Testis (tissue), 5 donors: Measurements from ENCODE around the genes HARS2, PCDHA13, PCDHGA1 and PCDHGA9.

DNA sequence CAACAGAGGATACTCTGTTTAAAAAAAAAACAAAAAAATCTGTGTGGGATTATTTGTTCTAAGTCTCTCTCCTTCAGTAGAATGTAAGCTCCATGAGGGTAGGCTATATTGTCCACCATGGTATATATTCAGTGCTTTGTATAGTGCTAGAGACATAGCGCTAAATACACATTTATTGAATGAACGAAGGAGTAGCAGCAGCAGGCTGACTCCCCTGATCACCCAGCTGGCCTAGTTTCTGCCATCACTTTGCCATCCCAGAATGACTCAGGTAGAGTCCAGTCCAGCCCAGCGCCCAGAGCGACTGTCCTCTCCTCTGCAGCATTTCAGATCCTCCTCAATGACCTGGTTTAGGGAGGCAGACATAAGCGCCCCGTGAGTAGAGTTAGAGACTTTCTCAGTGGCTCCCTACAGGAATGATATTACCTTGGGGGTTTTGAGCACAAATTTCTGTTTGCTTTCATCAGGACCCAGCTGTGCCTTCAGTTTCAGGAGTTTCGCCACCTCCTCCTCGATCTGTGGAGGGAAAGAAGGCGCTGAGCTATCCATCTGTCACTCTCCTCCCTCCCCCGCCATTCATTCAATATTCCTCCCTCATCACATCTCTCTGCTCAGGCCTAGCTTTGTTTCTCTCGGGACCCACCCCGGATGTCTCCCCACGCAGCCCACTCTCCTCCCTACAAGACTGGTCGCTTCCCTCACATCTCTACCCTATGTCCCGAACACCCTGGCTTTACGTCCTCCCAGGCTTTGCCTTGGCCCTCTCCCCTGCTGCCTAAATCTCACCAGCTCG lies 545 bp downstream of the HARS1 start:
- PRO-cap, 3 experiments = no peak in any of the 3 experiments
- RAMPAGE, long total RNA, 2 experiments = no peak in any of the 2 experiments
- RRBS = no CpG with 5 or more reads among the region's 17 CpGs

DNA sequence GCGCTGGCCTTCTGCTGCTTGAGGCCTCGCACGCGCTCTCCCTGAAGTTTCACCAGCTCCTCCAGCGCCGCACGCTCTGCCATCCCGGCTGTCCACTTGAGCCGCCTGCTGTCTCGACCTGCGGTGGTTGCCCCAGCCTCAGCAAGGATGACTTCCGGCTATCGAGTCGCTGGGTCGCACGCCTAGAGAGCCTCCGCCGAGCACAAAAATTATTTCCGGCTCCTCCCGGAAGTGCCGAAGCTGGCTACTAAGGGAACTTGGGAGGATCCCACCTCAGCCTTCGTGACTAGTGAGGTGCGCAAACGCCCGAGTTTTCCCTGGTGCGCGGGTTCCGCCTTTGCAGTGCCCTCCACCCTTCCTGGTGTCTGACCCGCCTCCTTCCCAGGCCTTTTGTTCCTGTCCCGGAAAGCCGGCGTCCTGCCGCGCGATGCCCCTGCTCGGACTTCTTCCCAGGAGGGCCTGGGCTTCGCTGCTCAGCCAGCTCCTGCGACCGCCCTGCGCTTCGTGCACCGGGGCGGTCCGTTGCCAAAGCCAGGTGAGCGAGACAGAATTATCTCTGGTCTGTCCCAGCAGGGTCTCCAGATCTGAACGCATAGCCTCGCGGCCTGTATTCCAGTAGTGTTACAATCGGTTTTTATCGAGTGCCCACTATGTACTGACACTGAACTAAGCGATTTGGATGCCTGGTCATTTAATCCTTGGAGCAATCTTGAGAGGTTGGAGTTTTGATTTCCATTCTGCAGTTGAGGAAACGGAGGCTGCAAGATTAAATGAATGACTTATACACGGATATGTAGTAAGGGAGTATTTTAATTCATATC lies at the start of gene HARS2:
Gene HARS2, plus strand, starts transcription at position 234 of the 821 bp plus-strand sequence.
- PRO-cap, 3 experiments = peak in 3 of 3 experiments; most common plus-strand start position 250 of the sequence (in 2); most common minus-strand start position 98 of the sequence (in 3)
- RAMPAGE, long total RNA, 2 experiments = start-site peak on the plus strand in 2 of 2 experiments, centred at position 259 of the sequence, 103 to 373 reads per replicate; start-site peak on the minus strand in 2 of 2 experiments, centred at positions 128 to 145 of the sequence, 582 to 597 reads per replicate
- RRBS = 1% methylated on average over 23 of the region's 53 CpGs

DNA sequence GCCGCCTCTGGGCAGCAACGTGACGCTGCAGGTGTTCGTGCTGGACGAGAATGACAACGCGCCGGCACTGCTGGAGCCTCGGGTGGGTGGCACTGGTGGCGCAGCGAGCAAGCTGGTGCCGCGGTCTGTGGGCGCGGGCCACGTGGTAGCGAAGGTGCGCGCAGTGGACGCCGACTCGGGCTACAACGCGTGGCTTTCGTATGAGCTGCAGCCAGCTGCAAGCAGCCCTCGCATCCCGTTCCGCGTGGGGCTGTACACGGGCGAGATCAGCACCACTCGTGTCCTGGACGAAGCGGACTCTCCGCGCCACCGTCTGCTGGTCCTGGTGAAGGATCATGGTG lies 1.9 kb downstream of the PCDHA8 start:
- PRO-cap, 3 experiments = no peak in any of the 3 experiments
- RAMPAGE, long total RNA, 2 experiments = no peak in any of the 2 experiments
- RRBS = no CpG with 5 or more reads among the region's 37 CpGs

GRCh38 chr5:140882009-140882592 lies at the start of gene PCDHA13:
PCDHA13 (plus strand) TSS chr5:140882124.
- PRO-cap, 3 experiments = no peak in any of the 3 experiments
- RAMPAGE, long total RNA, 2 experiments = no peak in any of the 2 experiments
- RRBS = no CpG with 5 or more reads among the region's 35 CpGs

DNA sequence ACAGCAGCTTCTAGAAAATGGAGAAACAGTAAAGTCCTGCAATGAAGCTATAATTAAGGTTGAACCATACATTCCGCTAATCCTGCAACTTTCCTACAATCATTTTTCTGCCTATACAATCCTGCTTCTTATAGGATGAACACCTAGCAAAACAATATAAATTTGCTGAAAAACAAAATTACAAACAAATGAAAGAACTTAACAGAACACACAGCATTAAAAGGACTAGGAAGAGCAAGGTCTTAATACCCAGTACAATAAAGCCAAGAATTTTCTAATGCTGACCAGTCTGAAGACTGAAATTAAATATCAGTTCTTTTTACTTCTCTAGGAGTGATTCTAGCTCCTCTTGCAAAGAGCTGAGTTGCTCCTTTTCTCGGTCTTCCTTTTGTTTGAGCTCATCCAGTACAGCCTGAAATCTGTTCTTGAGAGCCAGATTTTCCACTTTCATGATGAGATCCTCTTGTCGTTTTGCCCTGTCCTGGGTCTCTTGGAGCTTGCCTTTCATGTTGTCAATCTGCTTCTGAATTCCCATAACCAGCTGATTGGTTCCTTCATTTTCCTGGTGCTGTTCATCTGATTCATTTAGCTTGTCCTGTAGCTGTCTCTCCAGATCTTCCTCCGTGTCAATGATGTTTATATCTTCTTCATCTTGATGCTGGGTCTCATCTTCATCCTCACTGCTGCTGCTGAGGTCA lies 1.8 kb downstream of the TAF7 start:
- PRO-cap, 3 experiments = peak in 1 of 3 experiments; most common minus-strand start position 631 of the sequence (in 1)
- RAMPAGE, long total RNA, 2 experiments = no peak in any of the 2 experiments
- RRBS = no CpG with 5 or more reads among the region's 4 CpGs

DNA sequence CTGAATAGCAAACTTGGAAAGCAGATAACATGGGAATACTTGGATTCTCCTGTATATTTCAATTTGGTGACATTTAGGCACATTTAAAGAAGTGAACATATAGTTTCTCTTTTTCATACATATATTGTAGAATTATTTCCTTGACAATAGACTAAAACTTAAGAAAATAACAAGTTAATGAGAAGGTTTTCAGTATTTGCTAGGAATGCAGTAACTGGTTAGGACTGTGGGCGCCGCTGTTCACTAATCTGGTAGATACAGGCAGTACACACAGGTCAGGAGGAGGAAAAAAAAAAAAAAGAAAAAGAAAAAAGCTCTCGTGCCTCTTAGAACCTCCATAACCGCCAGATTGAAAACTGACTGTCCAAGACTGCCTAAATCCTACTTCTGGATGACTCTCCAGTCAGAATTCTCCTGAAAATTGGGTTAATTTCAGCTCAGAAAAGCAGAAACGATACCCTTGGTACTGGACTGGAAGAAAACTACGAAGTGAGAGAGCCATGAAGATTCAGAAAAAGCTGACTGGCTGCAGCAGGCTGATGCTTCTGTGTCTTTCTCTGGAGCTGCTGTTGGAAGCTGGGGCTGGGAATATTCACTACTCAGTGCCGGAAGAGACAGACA lies at the start of gene PCDHGA1:
Gene PCDHGA1, plus strand, starts transcription at position 330 of the 621 bp plus-strand sequence.
- PRO-cap, 3 experiments = peak in 1 of 3 experiments; most common plus-strand start position 347 of the sequence (in 1)
- RAMPAGE, long total RNA, 2 experiments = no peak in any of the 2 experiments
- RRBS = no CpG with 5 or more reads among the region's 7 CpGs

DNA sequence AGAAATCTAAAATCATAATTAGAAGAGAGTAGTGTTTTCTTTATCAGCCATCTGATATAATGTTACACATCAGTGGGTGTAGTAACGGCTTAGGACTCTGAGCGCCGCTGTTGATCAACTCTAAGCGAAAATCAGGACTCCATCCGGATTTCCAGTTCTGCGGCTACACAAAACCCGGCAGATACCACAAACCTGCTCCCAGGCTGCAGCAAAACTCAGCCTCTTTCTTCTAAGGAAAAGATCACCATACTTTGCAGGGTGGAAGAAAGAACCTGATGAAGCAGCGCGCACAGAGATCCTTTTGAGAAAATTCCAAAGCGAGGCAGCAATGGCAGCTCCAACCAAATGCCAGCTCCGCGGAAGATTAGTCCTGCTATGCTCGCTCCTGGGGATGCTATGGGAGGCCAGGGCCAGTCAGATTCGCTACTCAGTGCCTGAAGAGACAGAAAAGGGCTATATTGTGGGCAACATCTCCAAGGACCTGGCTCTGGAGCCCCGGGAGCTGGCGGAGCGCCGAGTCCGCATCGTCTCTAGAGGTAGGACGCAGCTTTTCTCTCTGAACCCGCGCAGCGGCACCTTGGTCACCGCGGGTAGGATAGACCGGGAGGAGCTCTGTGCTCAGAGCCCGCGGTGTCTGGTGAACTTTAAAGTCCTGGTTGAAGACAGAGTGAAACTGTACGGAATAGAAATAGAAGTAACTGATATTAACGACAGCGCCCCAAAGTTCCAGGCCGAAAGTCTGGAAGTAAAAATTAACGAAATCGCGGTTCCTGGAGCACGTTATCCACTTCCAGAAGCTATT lies at the start of gene PCDHGA9:
Gene PCDHGA9, plus strand, starts transcription at position 154 of the 802 bp plus-strand sequence.
- PRO-cap, 3 experiments = no peak in any of the 3 experiments
- RAMPAGE, long total RNA, 2 experiments = no peak in any of the 2 experiments
- RRBS = no CpG with 5 or more reads among the region's 37 CpGs

GRCh38 chr5:141413582-141414235 lies 922 bp downstream of the PCDHGA10 start:
- PRO-cap, 3 experiments = no peak in any of the 3 experiments
- RAMPAGE, long total RNA, 2 experiments = no peak in any of the 2 experiments
- RRBS = 4% methylated on average over 3 of the region's 26 CpGs

- PRO-cap, 3 experiments = no peak in any of the 3 experiments
- RAMPAGE, long total RNA, 2 experiments = no peak in any of the 2 experiments
- RRBS = no CpG with 5 or more reads among the region's 4 CpGs
These were observed 1.4 kb downstream of the PCDHGA11 start for GRCh38 chr5:141422371-141422606.

DNA sequence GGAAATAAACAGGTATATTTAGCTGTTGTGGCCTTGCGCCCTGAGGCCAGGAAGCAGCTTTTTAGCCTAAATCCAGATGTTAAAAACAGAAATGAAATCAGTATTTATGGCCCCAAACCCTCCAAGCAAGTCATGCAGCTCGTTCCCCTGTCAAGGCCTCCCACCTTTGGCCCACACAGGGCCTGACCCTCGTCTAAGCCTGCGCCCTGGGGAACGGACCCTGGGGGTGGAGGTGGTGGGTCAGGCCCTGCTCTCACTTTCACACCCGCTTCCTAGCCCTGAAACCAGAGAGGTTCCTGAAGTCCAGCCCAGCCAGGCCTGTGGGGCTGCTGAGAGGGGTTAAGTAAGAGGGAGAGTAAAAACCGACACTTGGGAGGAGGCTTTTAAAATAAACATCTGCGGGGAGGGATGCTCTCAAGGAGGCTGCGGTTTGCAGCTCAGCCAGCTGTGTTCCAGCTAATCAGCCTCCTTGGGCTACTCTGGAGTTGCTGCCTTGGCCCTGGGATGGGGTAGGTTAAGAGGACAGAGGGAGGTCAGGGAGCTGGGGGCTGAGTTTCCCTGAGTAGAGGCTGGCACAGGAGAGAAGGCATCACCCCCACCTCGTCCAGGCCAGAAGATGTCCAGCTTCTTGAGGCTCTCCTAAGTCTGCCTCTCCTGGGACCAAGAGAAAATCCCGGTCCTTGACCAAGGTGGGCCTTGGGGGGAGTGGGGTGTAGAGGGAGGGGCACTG lies 18.9 kb downstream of the PCDHGC5 start:
- PRO-cap, 3 experiments = no peak in any of the 3 experiments
- RAMPAGE, long total RNA, 2 experiments = no peak in any of the 2 experiments
- RRBS = no CpG with 5 or more reads among the region's 11 CpGs

DNA sequence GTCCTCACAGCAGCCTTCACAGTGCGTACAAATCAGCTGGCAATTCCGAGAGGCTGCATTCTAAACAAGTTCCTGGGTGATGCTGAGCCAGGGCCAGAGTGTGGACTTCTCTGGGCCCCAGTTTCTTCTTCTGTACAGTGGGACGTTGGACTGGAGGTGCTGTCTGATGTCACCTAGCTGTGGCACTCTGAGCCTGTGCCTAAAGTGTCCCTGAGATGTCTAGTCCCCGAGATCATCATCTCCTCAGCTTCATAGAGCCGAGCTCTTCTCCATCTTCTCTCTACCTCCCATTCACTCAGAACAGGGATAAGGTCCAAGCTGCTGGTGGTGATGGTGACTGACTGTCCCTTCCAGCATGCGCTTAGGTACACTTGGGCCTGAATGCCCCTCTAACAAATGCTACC lies 20.7 kb downstream of the PCDHGC5 start:
- PRO-cap, 3 experiments = no peak in any of the 3 experiments
- RAMPAGE, long total RNA, 2 experiments = no peak in any of the 2 experiments
- RRBS = no CpG with 5 or more reads among the region's 6 CpGs

DNA sequence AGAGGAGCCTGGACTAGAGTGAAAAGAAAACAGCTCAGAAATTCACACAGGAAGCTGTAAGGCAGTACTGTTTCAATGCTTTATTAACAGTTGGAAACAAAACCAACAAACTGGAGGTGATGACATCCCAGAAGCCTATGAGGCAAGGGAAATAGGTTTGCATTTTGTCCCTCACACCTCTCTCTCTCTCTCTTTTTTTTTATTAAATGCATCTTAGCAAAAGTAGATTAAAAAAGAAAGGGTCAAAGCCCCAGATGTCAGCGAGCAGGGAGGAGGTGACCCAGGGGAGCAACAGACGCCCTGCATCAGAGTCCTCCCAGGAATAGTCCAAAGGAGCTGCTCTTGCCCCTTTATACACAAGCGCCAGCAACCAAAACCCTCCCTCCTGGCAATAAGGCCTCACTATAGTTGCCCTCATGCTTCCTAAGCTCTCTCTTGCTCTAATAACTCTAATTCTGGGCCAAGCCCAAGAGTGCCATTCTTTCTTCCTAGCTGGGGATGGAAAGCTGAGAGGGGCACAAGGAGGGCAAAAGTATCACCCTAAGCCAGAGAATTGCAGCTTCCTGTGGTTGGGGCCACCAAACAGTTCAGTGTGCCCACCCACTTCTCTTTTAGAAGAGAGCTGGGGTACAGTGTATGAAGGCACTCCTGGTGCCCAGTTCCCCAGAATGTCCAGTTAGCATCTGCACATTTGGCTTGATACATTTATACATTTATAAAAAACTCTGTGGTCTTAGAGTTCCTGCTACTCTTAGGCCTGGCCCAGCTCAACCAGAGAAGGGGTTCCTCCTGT lies 26.3 kb downstream of the PCDHGC5 start:
- PRO-cap, 3 experiments = no peak in any of the 3 experiments
- RAMPAGE, long total RNA, 2 experiments = no peak in any of the 2 experiments
- RRBS = no CpG with 5 or more reads among the region's 3 CpGs

GRCh38 chr5:141521057-141521869 lies 32.4 kb downstream of the PCDHGC5 start:
- PRO-cap, 3 experiments = no peak in any of the 3 experiments
- RAMPAGE, long total RNA, 2 experiments = no peak in any of the 2 experiments
- RRBS = no CpG with 5 or more reads among the region's 5 CpGs

DNA sequence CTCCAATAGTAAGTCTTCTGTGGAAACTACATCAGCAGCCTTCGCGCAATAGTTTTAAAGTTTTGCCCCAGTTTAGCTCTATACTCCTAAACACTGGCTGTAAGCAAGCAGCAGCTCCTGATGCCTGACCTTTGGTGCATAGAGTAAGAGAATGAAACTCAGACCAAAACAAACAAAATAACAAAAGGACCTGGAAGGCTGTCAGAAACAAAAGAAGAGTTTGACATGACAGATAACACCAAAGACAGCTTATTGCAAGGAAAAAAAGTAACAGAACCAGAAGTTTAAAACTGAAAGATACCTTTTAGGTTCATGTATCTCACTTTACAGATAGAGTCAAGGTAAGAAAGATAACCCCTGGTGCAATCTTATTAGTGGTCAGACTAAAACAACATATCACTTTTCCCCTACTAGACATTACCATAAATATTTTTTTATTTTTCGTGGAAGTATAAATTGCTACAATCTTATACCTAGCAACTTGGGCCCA lies 54.2 kb downstream of the DIAPH1 start:
- PRO-cap, 3 experiments = no peak in any of the 3 experiments
- RAMPAGE, long total RNA, 2 experiments = no peak in any of the 2 experiments
- RRBS = no CpG with 5 or more reads among the region's 3 CpGs

GRCh38 chr5:141816392-141817346 lies 61.5 kb downstream of the PCDH1 start:
- PRO-cap, 3 experiments = no peak in any of the 3 experiments
- RAMPAGE, long total RNA, 2 experiments = no peak in any of the 2 experiments
- RRBS = no CpG with 5 or more reads among the region's 10 CpGs

- PRO-cap, 3 experiments = no peak in any of the 3 experiments
- RAMPAGE, long total RNA, 2 experiments = no peak in any of the 2 experiments
- RRBS = 94% methylated on average over 4 of the region's 14 CpGs
These were observed 13.9 kb downstream of the PCDH1 start for GRCh38 chr5:141864159-141864816.

DNA sequence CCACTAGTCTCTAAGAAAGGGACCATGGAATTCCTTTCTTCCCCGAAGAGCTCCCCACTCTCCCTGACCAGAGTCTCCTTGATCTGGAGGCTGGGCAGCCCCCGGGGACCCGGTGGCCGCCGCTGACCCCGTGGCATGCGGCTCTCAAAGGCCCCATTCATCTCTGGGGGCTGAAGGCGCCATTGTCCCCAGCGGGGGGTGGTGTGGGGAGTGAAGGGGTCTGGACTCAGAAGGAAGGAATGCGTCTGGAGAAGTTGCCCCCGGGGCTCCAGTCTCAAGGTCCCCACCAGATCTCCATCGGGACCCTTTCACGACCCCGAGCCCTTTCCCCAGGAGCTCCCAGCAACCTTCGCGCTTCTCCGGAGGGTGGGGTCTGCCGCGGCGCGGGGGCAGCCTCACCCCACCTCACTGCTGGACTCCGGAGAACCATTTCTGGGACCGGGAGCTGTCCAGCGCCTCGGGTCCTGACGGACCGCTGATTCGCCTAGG lies 5.0 kb upstream of the PCDH1 start:
- PRO-cap, 3 experiments = no peak in any of the 3 experiments
- RAMPAGE, long total RNA, 2 experiments = no peak in any of the 2 experiments
- RRBS = 3% methylated on average over 10 of the region's 28 CpGs

- PRO-cap, 3 experiments = no peak in any of the 3 experiments
- RAMPAGE, long total RNA, 2 experiments = no peak in any of the 2 experiments
- RRBS = no CpG with 5 or more reads among the region's 4 CpGs
These were observed 5.9 kb upstream of the DELE1 start for GRCh38 chr5:141917796-141918204.

GRCh38 chr5:141940674-141941273 lies 17.1 kb downstream of the DELE1 start:
- PRO-cap, 3 experiments = no peak in any of the 3 experiments
- RAMPAGE, long total RNA, 2 experiments = no peak in any of the 2 experiments
- RRBS = no CpG with 5 or more reads among the region's 6 CpGs

GRCh38 chr5:142088073-142088684 lies 20.4 kb upstream of the NDFIP1 start:
- PRO-cap, 3 experiments = peak in 2 of 3 experiments; most common plus-strand start chr5:142088369 (in 1); most common minus-strand start chr5:142088339 (in 2)
- RAMPAGE, long total RNA, 2 experiments = no peak in any of the 2 experiments
- RRBS = no CpG with 5 or more reads among the region's 11 CpGs